Diencephalon (tissue), 2 donors: Measurements from ENCODE around the gene AFF1.

DNA sequence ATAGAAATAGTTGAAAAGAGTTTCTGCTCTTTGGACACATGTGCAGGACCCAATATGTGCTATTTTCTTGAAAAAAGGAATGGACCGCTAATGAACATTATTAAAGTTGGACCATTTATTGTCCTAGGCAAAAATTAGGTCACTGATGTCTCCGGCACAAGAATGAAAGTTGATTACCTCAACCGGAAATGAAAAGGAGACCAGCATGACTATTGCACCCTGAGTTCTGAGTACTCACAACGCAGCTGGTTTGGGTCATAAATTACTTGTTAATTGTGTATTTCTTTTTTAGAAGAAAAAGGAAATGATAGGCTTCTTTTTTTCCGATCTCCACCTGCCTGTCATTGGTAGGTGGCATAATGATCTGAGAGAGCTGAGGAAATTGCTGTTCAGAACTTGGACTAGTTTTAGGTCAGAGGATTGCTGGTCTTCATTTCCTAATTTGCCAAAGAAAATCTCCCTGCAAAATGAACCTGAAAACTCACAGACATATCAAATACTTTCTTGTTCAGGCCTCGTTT lies 232.7 kb downstream of the ARHGAP24 start:
- RAMPAGE, long total RNA: no peak

DNA sequence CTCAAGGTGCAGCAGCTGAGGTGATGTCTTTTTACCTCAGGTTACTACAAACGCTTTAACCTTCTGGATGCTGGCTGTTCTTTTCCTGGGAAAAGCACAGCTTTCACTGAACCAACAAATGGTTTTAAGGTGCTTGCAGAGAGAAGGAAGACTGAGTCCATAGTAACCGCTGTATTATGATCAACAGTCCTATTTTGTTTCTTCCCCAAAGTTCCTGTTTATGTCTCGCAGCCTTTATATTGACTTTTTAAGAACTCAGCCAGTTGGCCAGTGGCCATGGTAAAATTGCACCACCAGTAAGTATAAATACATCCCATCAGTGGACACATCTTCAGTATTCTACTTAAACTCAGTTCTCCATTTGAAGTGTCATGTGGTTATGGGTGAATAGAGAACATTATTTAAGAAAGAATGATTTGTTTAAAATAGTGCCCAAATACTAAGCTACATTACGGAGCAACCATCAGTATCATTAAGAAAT lies 286.9 kb downstream of the ARHGAP24 start:
- RAMPAGE, long total RNA: no peak

DNA sequence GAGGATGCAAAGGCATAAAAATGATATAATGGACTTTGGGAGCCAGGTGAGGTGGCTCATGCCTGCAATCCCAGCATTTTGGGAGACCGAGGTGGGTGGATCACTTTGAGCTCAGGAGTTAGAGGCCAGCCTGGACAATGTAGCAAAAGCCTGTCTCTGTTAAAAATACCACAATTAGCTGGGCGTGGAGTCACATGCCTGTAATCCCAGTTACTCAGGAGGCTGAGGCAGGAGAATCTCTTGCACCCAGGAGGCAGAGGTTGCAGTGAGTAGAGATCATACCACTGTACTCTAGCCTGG lies 419.6 kb downstream of the ARHGAP24 start:
- RAMPAGE, long total RNA: no peak

DNA sequence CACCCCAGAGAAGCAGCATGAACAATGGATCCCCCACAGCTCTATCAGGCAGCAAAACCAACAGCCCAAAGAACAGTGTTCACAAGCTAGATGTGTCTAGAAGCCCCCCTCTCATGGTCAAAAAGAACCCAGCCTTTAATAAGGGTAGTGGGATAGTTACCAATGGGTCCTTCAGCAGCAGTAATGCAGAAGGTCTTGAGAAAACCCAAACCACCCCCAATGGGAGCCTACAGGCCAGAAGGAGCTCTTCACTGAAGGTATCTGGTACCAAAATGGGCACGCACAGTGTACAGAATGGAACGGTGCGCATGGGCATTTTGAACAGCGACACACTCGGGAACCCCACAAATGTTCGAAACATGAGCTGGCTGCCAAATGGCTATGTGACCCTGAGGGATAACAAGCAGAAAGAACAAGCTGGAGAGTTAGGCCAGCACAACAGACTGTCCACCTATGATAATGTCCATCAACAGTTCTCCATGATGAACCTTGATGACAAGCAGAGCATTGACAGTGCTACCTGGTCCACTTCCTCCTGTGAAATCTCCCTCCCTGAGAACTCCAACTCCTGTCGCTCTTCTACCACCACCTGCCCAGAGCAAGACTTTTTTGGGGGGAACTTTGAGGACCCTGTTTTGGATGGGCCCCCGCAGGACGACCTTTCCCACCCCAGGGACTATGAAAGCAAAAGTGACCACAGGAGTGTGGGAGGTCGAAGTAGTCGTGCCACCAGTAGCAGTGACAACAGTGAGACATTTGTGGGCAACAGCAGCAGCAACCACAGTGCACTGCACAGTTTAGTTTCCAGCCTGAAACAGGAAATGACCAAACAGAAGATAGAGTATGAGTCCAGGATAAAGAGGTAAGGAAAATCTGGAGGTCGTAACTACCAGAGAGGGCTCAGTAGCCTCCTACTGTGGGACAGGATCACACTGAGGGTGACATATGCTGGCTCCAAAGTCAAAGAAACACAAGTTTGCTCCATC lies 364.8 kb downstream of the MAPK10 start:
- RAMPAGE, long total RNA: no peak

DNA sequence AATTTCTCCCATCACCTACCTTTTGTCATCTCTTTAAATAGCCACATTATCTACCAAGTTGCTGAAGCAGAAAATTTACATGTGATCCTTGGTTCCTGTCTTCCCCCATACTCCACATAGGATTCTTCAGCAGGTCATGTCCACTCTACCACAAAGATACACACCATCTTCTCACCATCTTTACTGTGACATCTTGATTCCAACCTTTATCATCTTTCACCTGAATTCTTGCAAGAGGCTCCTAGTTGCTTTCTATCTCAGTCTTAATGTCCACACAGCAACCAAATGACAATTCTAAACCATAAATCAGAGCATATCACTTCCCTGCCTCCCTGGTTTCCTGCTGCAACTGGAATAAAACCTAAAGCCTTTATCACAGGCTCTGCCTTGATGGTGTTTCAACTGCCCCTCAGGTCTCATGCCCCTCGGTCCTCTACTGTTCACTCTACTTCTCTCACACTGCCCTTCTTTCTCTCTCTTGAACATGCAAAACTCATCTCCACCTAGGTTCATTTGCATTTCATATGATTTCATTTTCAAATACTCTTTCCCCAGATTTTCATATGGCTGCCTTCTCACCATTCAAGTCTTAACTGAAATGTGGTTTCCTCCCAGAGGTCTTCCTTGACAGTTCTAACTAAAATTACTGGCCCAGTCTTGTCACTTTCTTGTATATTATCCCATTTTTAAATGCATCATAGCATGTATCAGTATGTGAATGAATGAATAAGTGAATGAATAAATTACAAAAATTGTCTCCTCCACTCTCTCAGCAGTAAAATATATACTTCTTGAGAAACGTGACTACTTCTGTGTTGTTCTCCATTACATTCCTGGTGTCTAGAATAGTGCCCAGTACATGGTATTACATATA lies 91.5 kb downstream of the MAPK10 start:
- RAMPAGE, long total RNA: no peak

DNA sequence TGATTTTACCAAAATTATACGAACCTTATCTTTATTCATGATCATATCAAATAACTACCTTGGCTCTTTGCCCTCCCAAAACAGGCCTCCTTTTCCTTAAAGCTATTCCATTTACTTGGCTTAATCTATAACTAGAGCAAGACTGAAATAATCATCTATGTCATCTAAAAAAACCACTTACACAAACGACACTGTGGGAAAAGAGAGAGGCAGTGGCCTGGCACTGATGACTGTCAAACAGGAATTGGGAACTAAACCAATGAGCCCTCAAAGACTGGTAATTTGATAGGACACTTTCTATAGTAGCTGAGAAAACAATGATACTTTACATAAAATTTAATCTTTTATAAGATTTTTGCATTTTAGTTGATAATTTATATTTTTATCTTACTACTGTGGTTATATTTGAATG lies 11.7 kb upstream of the PTPN13 start:
- RAMPAGE, long total RNA: no peak

- RAMPAGE, long total RNA: no peak
Measured at GRCh38 chr4:86831108-86831816, 17.9 kb downstream of the SLC10A6 start.

- RAMPAGE, long total RNA: no peak
Measured at GRCh38 chr4:86847647-86848651, 1.2 kb downstream of the SLC10A6 start.

DNA sequence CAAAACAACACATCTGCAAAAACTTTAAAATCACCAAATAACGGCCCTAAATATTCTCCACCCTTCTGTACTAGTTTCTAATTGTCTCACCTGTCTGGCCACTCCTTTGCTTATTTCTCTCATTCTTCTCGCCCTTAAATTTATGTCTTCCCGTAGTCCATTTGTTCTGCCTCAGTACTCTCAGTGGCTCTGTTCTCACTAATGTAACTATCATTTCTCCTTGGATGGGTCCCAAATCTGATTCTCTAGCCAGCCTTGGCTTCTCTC lies 4.2 kb upstream of the C4orf36 start:
- RAMPAGE, long total RNA: no peak

- RAMPAGE, long total RNA: no peak
Measured at GRCh38 chr4:86934540-86935265, at the start of gene AFF1. Gene AFF1 (plus strand): TSS chr4:86935011.

DNA sequence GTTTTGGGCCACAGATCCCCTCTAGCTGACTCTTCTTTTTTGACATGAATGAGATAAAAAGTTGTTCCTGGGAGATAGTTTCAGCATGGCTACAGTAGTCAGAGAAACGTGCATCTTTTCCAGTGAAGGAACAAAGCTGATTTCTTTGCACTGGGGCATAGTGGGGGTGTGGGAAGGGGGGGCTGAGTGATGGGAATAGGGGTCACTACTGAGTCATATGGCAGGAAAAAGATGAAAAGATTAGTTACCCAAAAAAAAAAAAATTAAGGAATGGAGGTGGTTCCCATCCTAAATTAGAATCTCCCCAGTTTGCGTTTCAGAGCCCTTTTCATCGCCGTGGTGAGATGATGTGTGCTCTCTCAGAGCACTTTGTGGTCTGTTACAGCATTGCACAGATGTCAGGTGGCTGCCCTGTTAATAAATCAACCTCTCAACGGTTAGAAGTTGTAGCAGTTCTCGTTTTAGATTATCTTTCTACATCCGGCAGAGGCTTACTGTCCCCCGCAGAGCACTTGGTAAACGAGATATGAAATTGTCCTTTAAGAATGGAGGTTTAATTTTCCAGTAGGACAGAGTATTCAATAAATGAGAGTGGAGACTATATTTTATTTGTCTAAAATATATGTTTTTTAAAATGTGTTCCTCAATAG lies 26.7 kb downstream of the AFF1 start:
- RAMPAGE, long total RNA: no peak

DNA sequence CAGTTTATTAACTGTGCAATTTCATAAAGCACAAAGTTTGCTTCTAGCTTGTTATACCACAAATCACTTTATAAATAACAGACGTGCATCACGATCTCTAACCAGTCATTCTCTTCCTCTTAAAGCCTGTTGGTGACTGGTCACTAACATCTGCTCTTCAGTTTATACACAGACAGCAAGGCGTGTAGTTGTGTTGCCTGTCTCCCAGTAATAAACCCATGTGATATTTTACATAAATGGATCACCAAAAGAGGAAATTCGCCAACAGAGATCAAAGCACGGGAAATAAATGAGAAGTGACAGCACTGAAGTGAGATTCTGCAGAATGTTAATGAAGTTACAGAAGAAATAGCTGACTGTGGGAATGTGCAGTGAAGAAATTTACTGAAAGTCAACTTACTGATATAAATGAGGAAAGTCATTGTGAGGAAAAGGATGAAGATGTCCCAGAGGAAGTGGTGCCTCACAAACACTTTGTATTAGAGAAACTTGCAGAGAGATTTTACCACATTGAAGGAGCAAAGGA lies 47.0 kb downstream of the AFF1 start:
- RAMPAGE, long total RNA: no peak

DNA sequence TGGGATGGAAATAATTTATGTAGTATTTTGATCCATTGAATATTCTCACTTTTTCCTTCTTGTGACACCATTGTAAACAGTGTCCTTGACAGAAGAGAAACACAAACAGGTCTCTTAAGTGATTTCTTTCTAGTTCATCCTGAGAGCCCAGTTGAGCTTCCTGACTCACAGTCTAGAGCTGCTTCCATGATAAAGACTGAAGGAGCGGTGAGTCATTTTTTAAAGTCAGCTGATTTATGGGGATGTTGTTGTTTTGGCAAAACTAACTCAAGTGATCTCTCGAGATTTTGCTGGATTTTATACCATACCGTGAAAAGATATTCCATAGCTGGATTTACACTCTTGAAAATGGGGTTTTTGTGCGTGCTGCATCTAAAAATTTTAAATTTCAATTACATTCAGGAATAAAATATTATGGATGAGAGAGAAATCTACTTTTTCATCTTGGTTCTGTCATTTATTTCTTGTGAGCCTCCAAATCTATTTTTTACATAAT lies 76.9 kb downstream of the AFF1 start:
- RAMPAGE, long total RNA: no peak

DNA sequence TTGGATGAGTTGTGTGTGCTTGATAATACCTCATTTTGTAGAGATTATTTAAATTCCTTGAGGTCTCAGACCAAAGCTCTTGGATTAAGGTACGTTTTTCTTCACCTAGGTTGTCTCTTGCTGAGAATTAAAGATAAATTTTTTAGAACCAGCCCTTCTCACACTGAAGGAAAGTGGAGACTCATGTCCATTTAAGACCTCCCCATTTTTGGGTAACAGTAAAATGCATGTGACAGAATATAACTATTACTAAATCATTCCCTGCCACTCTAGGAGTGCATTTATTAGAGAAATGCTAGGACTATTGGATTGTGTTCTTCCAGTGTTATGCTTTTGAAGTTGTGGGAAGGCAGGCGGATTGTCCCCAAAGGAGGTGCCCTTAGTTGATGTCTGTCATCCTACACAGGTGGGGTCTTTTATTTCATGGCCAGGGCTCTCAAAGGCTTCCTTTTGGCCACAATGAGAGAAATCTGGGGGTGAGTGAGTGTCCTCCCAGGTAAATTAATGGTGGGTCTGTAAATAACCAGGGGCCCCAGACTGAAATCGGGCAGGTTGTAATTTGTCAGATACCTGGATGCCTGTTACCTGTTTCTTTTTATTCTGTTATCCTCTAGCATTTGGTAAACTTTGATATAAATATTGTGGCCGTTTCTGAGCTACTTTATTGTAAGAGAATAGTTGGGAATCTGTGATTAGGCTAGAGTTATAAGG lies 93.9 kb downstream of the AFF1 start:
- RAMPAGE, long total RNA: no peak

DNA sequence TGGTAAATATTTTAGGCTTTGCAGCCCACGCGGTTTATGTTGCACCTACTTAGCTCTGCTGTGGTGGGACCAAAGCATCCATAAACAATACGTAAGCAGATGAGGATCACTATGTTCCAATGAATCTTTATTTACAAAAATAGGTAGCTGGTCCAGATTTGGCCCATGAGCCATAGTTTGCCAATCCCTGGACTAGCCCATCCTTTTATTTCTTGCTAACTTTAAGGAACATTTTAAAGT lies 95.3 kb downstream of the AFF1 start:
- RAMPAGE, long total RNA: no peak

DNA sequence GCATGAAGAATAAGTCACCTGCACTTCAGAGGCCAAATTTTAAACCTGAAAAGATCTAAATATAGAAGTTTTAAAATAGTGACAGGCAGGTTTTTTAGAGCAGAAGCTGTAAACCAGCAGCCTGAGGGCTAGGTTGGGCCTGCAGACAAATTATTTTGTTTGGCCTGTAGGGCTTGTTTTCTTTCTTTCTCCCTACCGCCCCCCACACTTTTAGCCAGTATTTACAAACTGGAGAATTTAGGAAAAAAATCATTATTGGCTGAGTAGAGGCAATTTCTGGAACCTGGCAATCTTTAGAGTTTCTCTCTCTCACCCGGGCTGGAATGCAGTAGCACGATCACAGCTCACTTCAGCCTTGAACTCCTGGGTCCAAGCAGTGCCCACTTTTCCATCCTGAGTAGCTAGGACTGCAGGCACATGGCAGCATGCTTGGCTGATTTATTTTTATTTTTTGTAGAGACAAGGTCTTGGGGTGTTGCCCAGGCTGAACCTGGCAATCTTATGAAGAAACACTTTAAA lies 120.0 kb downstream of the AFF1 start:
- RAMPAGE, long total RNA: no peak

DNA sequence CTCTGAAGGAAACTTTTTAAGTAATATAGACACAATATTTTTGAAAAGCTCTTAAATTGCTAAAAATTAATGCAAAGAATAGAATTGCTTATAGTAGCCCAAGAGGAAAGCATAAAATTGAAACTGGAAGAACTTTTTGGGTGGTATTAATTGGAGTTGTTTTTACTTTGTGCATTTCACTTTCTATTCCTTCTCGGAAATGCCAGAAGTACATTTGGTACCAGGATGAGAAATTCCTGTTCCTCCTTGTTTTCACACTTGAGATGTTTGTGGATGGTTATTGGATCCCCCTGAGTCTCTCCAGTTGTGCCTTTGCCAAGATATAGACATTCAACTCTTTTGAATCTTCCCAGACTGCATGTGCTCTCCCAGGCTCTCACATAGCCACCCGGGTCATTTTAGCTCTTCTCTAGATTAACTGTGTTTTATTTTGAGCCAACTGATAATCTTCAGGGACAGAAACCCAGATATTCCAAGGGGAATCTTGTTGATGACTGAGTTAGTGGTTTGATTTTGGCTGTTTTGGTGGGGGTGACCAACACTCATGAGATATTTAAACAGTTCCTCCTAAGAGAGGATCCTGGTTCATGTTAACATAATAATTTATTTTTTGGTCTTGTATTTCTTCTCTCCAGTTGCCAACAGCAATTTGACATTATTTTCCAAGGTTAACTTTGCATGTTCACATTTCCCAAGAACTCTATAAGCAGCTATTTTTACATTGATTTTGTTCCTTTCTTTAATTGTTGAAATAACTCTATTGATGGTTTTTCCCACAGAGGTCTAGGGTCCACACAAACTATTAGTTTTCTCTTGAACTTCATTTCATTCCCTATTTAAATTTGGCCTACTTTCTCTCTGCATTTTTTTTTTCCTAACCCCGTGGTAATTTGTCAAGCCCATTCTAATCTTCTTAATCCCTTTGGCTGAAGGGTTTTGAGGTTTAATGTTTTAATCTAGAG lies 120.7 kb downstream of the AFF1 start:
- RAMPAGE, long total RNA: no peak

DNA sequence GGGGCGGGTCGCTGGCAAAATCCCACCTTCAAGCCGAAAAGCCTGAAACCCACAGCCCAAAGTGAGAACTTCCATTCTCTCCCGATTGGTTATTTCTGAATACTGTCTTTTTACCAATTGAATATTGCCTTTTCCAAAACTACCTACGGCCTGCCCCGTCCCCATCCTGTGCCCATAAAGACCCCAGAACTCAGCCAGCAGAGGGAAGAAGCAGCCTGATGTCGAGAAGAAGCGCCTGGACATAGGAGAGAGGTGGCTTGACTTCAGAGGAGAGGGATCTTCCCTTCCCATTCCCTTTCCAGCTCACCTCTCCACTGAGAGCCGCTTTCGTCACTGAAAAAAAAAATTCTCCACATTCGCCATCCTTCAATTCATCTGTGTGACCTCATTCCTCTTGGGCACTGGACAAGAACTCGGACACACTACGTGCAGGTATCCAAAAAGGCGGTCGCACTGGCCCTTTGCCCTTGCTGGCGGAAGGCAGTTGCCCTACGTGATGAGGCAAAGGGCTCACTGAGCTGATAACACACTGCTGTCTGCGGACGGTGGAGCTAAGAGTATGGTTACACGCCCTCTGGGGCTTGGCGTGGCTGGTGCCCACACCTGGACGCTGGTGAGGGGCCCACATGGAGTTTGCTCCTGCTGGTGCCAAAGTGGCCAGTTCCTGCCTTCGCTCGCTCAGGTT lies 18.7 kb downstream of the SPARCL1 start:
- RAMPAGE, long total RNA: no peak

GRCh38 chr4:87529799-87530249 lies 648 bp upstream of the SPARCL1 start:
- RAMPAGE, long total RNA: no peak

GRCh38 chr4:87589486-87590083 lies 18.7 kb upstream of the DSPP start:
- RAMPAGE, long total RNA: no peak